ENCODE measurements around a stretch of chr9.

DNA sequence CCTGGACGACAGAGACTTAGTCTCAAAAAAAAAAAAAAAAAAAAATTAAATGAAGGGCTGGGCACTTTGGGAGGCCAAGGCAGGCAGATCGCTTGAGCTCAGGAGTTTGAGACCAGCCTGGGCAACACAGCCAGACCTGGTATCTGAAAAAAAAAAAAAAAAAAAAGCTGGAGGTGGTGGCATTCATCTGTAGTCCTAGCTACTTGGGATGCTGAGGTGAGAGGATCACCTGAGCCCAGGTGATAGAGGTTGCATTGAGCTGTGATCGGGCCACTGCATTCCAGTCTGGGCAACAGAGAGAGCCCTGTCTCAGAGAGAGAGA lies 24.3 kb upstream of the FRMPD1 start:
- PRO-cap: no peak
- RAMPAGE, long total RNA: no peak

- PRO-cap: no peak
- RAMPAGE, long total RNA: no peak
These were observed 48.9 kb upstream of the SLC25A51 start for GRCh38 chr9:37952706-37953319.

DNA sequence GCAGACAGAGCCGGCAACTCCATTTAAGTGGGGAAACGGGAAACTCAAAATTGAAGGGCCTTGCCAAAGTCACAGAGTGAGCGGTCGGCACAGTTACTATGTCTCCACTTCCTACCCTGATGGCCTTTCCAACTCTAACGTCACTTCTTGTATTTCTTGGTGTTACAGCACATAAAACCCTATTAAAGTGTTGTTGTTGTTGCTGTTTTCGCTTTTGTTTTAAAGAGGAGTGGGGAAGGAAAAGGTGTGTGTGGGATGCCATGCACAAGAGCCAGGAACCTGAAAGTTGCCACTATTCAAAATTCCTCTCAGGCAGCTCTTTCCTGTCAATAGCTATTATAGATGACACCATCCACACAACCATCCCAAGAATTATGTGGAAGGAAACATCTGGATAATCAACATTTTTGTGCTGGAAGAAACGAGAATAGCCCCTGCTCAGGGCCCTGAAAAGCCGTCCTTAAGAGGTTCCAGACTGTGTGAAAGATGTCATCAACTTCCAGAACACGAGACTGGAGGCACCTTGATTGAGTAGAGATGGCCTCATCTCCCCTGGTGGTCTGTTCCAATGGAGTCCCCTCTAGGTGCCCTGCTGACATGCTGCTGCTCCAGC lies 79.3 kb downstream of the SHB start:
- PRO-cap: no peak
- RAMPAGE, long total RNA: no peak

- PRO-cap: no peak
- RAMPAGE, long total RNA: no peak
These were observed 70.3 kb downstream of the SHB start for GRCh38 chr9:37998779-37999099.

DNA sequence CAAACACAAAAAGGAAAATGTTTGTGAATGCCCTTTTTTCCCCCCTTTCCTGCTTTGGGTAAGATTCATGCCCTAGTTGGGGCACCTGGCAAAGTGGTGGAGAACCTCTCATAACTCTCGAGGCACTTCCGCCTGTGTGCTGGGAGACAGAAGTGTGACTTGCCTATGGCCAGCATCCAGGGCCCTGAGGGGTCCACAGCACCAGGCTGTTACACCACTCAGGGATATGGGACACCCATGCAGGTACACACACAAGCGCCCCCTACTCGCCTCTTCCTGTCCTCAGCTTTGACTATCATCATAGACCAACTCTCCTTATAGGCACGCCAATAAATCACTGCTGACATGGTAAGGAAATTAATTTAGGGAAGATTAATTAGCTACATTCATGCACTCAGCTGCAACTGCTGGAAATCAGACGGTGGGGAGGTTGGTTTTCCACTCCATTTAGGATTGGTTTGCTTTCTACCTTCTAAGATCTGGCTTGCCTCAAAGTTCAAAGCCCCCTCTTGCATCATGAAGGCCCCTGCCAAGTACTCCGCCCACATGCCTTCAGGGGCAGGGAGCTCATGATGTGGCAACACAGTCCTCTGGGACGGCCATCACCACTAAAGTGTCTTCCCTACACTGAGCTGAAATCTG lies 45.3 kb downstream of the SHB start:
- PRO-cap: unidirectional peak, plus-strand start at position 583 of the sequence
- RAMPAGE, long total RNA: no peak

- PRO-cap: no peak
- RAMPAGE, long total RNA: no peak
These were observed 24.9 kb downstream of the SHB start for GRCh38 chr9:38044049-38044537.

DNA sequence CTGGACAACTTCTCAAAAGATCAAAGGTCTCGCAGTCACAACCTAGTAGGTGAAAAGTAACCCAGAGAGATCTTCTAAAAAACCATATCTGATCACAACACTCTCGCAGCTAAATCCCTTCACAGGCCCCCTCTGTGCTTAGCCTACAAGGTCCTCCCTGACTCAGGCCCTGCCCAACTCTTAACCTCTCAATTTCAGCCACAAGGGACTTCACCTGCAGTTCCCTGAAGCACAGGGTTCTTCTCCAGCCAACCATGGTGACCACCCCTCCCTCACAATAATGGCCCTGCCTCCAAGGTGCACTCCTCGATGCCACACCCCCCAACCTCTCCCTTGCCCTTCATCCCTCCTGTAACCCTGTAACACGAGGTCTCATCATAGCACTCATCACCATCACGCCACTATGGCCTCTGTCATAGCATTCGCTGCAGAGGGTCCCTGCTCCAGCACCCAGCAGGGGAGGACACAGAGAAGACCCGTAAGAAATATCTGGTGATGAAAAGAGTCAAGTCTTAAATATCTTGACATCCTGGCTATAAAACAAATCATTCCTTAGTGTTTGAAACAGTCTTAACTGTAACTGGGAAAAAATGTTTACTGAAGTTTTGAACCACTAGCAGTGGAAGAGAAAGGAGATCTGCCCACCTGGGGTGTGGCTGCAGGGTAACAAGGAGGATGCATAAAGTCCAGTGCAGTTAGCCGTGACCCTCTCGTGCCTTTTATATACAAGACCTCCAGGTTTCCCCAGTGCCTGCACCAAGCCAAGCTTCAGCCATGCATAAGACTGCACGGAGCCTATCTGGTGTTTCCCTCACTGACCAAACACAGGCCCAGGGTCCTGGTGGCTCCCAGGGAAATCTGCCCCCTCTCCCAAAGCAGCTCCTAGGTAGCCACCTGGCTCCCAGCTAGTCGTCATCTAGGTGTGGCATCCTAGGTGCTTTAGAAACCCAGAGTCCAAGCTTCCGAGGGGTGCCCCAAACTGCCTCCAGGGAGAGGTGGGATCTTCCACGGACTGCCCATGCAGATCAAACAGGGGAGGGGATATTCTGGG lies 3.1 kb downstream of the SHB start:
- PRO-cap: bidirectional peak, plus-strand start outside the sequence, minus-strand start at position 943 of the sequence
- RAMPAGE, long total RNA: no peak

- PRO-cap: no peak
- RAMPAGE, long total RNA: no peak
These were observed 13.2 kb upstream of the IGFBPL1 start for GRCh38 chr9:38437420-38437905.

DNA sequence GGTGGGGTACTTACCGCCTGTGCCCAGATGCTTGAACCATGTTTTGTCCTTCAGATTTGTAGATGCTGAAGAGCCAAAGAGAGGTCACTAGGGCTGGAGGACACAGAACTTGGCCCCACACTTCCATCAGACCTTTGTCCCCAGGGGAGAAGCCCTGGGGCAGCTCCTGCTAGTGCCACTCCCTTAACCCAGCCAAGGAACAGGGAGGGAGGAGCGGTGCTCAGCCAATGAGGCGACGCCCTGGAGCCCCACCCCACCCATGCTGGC lies 631.0 kb downstream of the FOXD4L6 start:
- PRO-cap: no peak
- RAMPAGE, long total RNA: no peak

DNA sequence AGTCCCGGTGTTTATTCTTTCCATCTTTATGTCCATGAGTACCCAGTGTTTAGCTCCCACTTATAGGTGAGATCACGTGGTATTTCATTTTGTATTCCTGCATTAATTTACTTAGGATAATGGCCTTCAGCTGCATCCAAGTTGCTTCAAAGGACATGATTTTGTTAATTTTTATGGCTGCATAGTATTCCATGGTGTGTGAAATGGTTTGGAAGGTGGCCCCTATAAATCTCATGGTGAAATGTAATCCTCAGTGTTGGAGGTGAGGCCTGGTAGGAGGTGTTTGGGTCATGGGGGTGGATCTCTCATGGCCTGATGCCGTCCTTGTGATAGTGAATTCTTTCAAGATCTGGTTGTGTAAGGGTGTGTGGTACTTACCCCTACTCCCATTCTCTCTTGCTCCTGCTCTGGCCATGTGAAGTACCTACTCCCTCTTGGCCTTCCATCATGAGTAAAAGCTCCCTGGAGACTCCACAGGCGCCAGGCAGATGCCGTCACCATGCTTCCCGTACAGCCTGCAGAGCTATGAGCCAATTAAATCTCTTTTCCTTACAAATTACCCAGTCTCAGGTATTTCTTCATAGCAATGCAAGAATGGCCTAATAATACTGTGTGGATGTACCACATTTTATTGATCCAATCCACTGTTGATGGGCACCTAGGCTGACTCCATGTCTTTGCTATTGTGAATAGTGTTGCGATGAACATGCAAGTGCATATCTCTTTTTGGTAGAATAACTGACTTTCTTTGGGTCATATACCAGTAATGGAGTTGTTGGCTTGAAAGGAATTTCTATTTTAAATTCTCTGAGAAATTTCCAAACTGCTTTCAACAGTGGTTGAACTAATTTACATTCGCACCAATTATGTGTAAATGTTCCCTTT lies 139.9 kb downstream of the FOXD4L6 start:
- PRO-cap: no peak
- RAMPAGE, long total RNA: no peak

GRCh38 chr9:41359079-41359630 lies 170.0 kb upstream of the ZNG1F start:
- PRO-cap: no peak
- RAMPAGE, long total RNA: no peak

DNA sequence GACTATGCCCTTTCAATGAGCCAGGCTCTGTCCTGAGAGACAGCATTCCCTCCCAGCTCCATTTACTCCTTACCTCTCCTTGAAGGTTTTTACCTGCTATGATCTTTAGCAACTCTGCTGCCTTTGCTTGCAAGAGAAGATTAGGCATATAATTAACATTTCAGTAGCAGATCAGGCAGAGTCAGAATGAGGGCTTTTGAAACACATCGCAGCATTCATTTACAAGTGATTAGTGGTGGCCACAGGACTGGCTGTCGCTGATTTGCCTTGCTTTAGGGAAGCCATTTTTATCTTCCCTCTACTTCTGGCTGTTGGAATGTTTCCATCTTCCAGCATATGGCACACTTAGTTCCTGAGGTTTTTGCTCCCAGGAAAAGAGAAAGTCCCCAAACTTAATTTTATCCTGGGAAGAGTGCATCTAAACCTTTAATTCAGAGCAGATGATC lies 124.0 kb downstream of the SPATA31A6 start:
- PRO-cap: unidirectional peak, minus-strand start at position 300 of the sequence
- RAMPAGE, long total RNA: no peak

GRCh38 chr9:43125856-43126567 lies 942.6 kb downstream of the SPATA31A6 start:
- PRO-cap: no peak
- RAMPAGE, long total RNA: no peak

DNA sequence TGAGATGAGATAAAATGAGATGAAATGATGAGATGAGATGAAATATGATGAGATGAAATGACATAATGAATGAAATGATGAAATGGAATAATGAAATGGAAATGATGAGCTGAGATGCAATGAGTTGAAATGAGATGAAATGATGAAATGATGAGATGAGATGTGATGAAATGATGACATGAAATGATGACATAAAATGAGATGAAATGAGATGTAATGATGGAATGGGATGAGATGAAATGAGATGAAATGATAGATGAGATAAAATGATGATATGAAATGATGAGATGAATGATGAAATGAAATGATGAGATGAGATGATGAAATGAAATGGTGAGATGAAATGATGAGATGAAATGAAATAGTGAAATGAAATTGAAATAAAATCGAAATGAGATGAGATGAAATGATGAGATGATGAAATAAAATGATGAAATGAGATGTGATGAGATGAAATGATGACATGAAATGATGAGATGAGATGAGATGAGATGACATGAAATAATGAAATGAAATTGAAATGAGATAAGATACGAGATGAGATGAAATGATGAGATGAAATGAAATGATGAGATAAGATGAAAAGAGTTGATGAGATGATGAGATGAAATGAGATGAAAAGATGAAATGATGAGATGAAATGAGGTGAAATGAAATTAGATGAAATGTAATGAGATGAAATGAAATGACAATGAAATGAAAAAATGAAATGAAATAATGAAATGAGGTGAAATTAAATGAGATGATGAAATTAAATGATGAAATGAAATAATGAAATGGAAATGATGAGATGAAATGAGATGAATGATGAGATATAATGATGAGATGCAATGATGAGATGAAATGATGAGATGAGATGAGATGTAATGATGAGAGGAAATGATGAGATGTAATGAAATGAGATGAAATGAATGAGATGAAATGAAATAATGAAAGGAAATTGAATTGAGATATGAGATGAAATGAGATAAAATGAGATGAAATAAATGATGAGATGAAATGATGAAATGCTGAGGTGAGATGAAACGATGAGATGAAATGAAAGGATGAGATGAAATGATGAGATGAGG lies 1884.9 kb downstream of the FOXD4L5 start:
- PRO-cap: no peak
- RAMPAGE, long total RNA: no peak

GRCh38 chr9:63813842-63814327 lies 1471.1 kb downstream of the FOXD4L5 start:
- PRO-cap: no peak
- RAMPAGE, long total RNA: no peak

GRCh38 chr9:65877176-65877648 lies 140.3 kb downstream of the FOXD4L4 start:
- PRO-cap: no peak
- RAMPAGE, long total RNA: no peak

DNA sequence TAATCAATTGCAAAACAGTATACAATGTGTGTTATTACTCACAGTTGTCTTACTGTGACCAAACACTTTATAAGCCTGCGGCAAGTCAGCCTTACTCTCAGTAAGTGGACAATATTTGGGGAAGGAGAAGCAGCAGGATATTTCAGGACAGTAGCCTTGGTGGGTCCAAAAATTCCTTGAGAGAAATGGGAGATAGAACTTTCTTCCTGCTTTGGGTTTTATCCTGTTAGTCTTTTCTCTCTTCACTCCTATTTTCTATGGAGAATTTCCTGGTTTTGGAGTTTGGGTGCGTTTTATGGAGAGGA lies 824 bp upstream of the PGM5 start:
- PRO-cap: no peak
- RAMPAGE, long total RNA: no peak

DNA sequence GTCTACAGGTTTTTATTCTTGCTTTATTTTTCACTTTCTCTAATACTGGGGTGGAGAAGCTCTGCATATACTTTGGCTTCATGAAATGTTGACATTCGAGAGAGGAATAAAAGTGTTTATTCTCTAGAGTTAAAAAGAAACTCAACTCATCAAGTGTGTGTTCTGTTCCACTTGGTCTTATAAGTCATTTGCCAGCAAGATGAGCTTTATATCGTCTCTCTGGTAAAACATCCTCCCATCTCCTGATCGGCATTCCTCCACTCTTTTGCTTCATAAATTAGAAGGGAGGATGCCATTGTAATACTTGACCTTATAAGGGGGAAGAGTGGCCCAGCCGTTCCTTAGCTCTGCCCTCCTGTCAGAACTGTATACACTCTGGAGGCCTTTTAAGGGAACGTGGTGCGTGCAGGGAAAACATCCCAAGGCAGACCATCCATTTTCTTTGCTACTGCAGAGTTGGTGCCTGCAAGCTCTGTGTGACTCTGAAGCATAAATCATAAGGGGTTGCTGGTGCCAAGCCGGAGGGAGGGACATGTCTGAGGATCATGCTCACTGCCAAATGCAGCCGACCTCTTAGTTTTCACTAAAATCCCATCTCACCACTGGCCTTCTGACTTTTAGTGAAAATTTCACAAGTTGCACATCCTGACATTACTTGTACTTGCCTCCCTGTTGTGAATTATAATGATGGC lies 90.4 kb downstream of the PGM5 start:
- PRO-cap: no peak
- RAMPAGE, long total RNA: no peak

- PRO-cap: no peak
- RAMPAGE, long total RNA: no peak
These were observed 19.5 kb upstream of the TMEM252 start for GRCh38 chr9:68560146-68560530.

- PRO-cap: no peak
- RAMPAGE, long total RNA: no peak
These were observed 81.6 kb downstream of the PABIR1 start for GRCh38 chr9:68861403-68862005.

Measured in GM23338 (cell line).